Penis (tissue), 1 donor: ENCODE measurements around a stretch of chr16.

GRCh38 chr16:84299417-84300309 lies 5.0 kb downstream of the WFDC1 start:
- PRO-cap, result no peak

DNA sequence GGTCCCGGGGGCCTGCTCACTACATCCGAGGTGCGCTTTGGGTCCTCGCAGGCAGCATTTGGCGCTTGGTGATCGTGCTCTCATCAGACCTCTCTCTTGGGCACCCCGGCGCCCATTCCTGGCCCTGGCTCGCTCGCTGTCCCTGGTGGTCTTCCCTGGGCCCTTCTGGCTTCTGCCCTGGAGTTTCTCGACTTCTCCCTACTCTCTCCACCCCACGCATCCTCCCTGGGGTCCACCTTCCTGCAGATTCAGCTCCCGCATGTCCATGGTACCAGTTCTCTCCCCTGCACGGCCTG lies 863 bp upstream of the MEAK7 start:
- PRO-cap, result no peak

DNA sequence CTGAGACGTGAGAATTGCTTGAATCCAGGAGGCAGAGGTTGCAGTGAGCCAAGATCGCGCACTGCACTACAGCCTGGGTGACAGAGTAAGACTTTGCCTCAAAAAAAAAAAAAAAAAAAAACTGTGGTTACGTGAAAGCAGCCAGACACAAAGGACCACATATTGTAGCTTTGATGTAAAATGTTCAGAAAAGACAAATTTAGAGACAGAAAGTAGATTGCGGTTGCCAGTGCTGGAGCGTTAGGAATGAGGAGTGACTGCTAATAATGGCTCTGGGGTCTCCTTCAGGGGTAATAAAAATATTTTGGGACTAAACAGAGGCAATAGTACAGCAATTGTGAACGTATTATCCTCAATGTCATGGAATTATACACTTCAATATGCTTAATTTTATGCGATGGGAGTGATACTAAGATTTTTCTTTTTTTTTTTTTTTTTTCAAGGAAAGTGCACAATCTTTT lies 4.1 kb upstream of the MEAK7 start:
- PRO-cap, result no peak

- PRO-cap, result no peak
These were observed 49.4 kb upstream of the MEAK7 start for GRCh38 chr16:84553742-84554420.

GRCh38 chr16:84730361-84730954 lies 30.7 kb downstream of the USP10 start:
- PRO-cap, result unidirectional peak, minus-strand start at chr16:84730569

DNA sequence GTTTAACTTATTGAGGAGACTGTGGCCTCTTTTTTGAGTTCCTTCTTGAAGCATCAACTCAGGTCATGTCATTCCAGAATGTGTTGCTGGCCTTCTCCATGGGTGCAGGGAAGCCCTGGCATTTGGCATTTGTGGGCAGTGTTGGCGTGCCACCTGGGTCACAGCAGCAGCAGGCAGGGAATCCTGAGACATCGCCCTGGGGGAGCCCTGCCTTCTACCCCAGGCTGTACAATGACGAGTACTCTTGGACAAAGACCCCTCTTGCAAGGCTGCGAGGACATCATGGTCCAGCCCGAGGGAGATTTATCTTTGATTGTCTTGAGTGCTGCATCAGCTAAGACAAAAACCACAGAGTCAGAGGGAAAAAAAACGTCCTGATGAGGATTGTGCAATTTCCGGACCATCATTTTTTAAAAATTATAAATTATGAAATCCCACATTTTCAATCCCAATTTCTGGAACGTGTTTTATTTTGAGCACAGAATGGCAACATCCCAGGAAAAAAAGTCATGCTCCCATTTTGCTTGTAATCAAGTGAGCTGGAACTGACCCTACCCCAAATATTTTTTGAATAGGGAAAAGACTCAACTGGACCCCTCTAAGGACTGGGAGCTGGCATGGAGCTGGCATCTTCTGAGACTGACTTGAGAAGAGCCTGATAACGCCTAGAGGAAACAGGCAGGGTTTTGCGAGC lies 3.8 kb downstream of the CRISPLD2 start:
- PRO-cap, result no peak

- PRO-cap, result no peak
These were observed 14.7 kb downstream of the CRISPLD2 start for GRCh38 chr16:84834490-84834897.

DNA sequence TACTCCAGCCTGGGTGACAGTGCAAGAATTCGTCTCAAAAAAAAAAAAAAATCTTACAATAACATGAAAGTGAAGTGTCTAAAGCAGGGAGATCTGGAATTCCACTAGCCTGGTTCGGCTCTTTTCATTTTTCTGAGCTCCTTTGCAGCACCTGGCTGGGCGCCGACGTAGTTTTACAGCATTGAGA lies 27.7 kb downstream of the CRISPLD2 start:
- PRO-cap, result no peak

DNA sequence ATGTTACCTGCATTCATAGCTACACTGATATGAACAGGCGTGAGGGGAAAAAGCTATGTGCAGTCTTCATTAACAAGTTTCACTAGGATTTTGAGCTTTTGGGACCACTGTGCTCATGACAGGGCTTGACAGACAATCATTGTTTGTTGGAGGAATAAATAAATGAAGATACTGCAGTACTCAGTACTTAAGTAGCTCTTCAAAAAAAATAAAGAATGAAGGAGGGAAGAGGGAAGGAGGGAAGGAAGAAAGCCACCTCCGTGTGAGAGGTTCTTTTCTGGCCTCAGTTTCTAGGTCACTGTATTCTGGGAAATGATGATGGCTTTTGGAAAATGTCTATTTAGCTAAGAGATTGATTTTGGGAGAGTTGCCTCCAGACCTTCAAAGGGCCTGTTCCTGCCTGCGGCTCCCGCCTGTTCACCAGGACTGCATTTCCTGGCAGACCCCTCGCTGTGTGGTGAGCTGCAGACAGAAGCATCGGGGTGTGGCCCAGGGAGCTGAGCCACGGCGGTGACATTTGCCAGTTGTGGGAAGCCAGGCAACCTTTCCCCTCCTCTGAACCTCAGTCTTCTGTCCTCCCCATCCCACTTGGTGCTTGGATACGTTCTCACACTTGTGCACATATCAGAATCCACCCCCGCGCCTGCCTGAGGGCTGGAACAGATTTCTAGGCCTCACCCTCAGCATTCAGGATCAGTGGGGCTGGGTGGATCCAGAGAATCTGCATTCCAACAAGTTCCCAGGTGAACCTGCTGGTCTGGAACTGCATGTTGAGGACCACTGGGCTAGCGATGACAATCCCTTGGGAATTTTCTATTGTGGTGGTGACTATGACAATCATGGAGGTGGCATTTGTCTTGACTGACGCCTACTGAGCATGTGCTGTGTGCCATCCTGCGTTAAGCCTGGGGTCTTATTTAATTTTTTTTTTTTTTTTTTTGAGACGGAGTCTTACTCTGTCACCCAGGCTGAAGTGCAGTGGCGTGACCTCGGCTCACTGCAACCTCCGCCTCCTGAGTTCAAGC lies 63.4 kb downstream of the CRISPLD2 start:
- PRO-cap, result no peak

GRCh38 chr16:84900365-84900983 lies 80.7 kb downstream of the CRISPLD2 start:
- PRO-cap, result no peak

GRCh38 chr16:84927612-84928458 lies 83.5 kb downstream of the ZDHHC7 start:
- PRO-cap, result no peak

DNA sequence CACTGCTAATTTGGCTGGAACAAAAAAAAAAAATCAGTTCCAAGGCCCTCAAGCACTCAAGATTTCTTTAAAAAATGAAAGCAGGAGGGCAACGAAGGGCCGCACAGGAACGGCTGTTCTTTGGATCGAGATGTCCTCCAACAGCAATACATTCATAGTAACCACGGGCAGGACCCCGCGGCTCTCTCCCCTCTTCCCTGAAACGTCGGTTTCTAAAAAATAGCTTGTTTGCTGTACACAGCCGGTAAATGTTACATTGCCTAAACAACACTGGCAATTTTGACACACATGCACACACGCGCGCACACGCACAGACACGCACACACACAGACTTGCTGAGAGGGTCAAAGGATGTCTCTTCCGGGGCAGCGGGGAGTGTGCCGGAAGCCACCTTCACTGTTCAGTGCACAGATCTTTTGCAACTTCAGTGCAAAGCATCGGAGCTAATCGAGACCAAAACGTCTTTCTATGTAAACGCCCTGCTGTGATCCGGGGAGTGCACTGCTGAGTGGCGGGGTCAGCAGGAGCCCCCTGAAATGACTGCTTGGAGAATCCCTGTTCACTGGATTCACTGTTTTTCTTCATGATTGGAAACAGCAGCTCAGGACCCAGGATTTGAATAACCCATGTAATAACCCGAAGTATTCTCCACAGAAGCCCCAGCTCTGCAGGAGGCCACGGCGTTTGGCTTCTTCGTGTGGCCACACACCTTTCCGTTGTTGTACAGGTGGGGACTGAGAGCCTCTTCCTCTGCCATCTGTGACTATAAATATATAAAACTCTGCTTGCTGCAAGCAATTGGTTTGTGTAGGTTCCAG lies 35.7 kb downstream of the ZDHHC7 start:
- PRO-cap, result no peak

- PRO-cap, result no peak
These were observed 7.0 kb downstream of the ZDHHC7 start for GRCh38 chr16:85004245-85004903.

GRCh38 chr16:85011685-85012311 lies 463 bp upstream of the ZDHHC7 start:
- PRO-cap, result bidirectional peak, plus-strand start at chr16:85011803, minus-strand start at chr16:85011796

- PRO-cap, result no peak
These were observed 35.1 kb downstream of the KIAA0513 start for GRCh38 chr16:85062503-85063342.

GRCh38 chr16:85130199-85130708 lies 18.0 kb upstream of the CIBAR2 start:
- PRO-cap, result no peak

DNA sequence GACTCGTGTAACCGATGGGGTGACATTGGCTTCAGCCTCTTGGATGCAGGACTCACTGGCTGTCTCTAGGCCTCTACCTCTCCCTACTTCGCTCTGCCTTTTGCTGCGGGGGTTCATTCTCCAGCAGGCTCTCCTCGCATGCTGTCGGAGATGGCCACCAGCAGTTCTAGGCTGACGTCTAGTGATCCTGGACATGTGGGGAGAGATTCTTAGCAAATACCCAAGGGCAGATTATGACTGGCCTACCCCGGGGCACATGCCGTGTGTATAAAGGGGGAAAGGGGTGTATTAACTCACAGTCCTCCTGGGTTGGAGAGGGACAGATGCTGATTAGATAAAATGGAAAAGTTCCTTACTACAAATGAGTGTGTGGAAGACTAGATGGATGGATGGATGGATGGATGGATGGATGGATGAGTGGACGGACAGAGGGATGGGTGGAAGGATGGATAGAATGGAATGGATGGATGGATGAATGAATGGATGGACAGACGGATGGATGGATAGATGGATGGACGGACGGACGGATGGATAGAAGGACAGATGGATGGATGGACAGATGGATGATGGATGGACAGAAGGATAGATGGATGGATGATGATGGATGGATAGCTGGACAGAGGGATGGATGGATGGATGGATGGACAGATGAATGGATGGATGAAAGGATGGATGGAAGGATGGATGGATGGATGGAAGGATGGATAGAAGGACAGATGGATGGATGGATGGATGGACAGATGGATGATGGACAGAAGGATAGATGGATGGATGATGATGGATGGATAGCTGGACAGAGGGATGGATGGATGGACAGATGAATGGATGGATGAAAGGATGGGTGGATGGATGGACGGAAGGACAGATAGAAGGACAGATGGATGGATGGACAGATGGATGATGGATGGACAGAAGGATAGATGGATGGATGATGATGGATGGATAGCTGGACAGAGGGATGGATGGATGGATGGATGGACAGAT lies 118.5 kb upstream of the CIBAR2 start:
- PRO-cap, result no peak

- PRO-cap, result no peak
These were observed 221.2 kb upstream of the GSE1 start for GRCh38 chr16:85391634-85392511.

- PRO-cap, result no peak
These were observed 139.1 kb upstream of the GSE1 start for GRCh38 chr16:85473944-85474481.

DNA sequence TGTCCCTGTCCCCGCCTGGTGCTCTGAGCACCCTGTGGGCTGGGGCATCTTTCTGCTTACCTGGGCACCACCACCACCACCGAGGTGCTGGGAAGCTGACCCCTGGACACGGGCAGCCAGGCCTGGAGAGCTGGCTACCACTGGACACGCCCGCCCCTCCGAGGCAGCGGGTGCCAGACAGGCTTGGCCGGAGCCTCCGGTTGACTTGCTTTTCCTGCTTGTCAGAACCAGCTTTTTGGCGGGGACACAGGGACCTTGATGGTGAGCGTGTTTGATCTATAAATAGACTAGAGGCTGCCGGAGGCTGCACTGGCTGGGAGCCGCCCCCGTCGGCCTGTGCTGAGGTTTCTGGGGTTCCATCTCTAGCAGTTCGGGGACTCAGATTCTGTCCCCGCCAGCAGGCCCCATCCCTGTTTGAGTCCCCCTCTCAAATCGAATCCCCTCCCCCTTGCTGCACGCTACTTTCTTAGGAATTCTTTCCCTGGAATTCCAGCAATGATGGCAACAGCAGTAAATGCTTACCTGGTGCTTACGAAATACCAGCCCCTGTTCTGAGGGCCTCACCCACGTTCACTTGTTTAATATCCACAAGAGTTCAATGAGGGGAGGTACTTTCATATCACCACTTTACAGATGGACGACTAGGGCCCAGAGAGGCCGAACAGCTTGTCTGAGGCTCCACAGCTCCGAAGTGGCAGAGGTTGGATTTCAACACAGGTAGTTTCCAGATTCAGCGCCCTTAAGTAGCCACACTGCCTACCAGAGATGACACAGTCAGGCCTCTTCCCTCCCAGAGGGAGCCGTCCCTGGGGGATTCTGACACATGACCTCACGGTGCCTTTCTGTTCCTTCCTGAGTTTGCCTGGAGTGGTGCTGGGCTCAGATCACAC lies 120.9 kb upstream of the GSE1 start:
- PRO-cap, result no peak